Umbilical cord (tissue), 2 donors: ENCODE data around the genes CTDP1 and RBFA.

GRCh38 chr18:77123786-77124388 lies 8.7 kb downstream of the MBP start:
- RAMPAGE, long total RNA: no peak

GRCh38 chr18:78643022-78643498 lies 336.6 kb upstream of the SALL3 start:
- RAMPAGE, long total RNA: no peak

GRCh38 chr18:79378919-79379306 lies 16.8 kb upstream of the NFATC1 start:
- RAMPAGE, long total RNA: no peak

GRCh38 chr18:79396677-79396983 lies 900 bp downstream of the NFATC1 start:
- RAMPAGE, long total RNA: no peak

DNA sequence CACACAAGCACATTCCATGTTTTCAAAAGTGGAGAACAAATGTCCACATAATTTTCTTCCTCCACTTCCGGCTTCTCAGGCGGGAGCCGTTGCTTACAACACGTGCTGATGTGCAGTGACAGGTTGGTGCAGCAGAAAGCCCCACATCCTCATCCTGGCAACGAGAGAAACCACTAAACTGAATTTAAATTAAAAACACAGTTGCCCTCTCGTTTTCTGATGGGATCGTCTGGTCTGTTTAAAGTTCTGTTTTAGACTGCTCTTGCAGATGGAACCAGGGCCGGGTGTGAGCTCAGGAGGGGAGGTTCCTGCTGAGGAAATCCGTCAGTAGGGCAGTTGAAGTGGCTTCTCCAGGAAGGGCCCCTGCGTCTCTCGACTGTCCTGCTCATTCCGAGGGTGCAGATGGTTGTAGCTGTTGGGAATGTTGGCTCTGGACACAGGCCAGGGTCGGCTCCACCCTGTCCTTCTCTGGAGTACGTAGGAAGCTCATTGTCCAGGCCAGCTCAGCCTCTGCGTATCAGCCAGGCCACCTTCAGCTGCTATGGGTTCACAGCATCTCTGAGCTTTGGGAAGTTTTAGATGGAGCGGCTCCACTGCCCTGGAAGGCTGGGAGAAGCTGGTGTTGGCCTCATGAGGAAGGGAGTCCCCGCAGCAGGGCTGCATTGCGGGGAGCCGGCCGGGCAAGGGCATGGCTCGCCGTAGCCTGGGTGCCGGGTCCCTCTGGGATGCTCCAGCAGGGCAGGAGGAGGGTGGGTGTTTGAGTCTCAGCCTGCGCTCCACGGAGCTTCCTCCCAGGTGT lies 58.3 kb downstream of the NFATC1 start:
- RAMPAGE, long total RNA: no peak

DNA sequence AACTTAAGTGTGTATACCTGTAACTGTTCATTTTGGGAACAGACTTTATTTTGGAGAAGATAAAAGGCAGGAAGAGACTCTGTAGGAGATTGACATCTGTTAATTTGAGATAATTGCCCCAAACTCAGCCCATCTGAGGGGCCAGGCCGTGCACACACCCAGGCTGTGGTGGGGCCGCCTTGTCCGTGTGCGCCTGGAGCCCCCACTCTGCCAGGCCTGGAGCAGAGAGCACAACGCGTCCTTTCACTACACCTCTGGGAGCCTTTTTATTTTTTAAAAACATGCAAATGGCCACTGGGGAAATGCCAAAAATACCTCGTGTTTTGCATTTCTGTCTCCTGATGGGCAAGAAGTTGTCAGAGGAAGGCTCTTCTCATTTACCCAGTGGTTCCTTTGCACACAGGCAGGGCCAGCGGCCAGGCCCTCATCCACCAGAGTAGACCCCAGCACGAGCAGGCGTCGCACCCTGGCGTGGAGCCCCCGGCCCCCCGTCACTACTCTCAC lies 64.6 kb downstream of the NFATC1 start:
- RAMPAGE, long total RNA: no peak

DNA sequence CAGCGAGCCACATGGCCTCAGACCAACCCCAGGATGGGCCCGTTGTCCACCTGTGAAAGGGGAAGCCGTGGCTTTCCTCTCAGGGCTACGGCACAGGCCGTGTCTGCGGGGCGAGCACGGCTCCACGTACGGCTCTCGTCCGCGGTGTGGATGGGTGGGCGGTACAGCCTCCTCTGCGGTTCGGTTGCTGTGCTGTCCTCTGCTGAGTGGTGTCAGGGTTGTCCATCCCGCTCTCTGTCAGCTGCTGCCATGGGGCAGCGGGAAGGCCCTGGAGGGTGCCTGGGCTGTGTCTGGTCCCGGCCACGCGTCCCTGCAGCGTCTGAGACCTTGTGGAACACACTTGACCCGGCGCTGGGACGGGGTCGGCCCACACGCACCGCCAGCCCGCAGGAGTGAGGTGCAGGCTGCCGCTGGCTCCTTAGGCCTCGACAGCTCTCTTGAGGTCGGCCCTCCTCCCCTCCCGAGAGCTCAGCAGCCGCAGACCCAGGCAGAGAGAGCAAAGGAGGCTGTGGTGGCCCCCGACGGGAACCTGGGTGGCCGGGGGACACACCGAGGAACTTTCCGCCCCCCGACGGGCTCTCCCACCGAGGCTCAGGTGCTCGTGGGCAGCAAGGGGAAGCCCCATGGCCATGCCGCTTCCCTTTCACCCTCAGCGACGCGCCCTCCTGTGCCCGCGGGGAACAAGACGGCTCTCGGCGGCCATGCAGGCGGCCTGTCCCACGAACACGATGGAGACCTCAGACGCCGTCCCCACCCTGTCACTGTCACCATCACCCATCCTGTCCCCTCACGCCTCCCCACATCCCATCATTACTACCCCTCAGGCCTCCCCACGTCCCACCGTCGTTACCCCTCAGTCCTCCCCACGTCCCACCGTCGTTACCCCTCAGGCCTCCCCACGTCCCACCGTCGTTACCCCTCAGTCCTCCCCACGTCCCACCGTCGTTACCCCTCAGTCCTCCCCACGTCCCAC lies 128.8 kb downstream of the NFATC1 start:
- RAMPAGE, long total RNA: no peak

GRCh38 chr18:79616646-79617649 lies 62.7 kb upstream of the CTDP1 start:
- RAMPAGE, long total RNA: no peak

DNA sequence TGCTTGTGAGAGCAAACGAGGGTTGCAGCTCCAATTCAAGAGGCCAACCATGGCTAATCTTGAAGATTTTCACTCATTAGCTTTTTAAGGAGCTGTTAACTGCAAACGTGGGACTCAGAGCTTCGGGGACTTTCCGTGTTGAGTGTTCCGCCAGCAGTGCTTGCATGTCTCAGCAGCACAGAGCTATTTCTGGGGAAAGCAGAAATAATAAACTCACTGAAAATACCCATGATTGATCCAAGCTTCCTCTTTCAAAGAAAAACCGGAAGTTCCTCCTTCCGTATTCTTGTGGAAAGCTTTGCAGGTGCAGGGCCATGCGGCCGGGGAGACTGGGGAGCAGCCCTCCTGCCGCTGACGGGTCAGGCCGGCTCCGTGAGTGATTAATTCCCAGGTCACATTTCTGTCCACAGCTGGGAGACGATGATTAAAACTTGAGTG lies 54.4 kb upstream of the CTDP1 start:
- RAMPAGE, long total RNA: no peak

DNA sequence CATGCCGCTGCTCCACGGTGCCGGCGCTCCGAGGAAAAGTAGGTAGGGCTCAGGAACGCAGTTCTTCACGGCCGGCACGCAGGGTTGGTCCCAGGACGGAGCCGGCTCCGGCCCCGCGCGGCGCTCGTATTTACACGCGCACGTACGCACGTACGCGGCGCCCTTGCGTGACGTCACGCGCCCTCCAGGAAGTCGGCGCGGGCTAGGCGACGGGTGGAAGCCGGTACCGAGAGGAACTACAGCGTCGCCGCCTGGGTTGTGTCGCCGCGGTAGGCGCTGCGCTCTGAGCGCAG lies at the start of gene CTDP1:
Gene CTDP1, plus strand, starts transcription at position 190 of the 293 bp plus-strand sequence.
- RAMPAGE, long total RNA: no peak

GRCh38 chr18:79684020-79684633 lies 4.5 kb downstream of the CTDP1 start:
- RAMPAGE, long total RNA: no peak

DNA sequence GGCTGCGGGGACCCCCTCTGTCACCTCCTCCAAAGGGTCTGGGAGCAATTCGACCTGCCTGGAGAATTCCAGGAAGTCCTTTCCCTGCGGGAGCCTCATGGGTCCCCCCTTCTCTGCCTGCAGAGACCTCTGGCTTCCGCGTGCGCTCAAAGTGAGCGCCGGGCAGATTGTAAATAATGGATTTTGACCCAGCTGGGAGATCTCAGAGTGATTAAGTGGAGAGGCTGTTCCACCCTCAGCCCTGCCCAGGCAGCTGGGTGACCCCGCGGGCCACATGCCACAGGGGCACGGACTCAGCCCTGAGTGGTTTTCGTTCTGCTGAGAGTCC lies 1.2 kb downstream of the KCNG2 start:
- RAMPAGE, long total RNA: no peak

- RAMPAGE, long total RNA: no peak
Observed at GRCh38 chr18:79937877-79938663, 13.4 kb downstream of the SLC66A2 start.

GRCh38 chr18:80033169-80034323 lies 688 bp upstream of the RBFA start:
- RAMPAGE, long total RNA: no peak

GRCh38 chr18:80034324-80034898 lies at the start of gene RBFA:
TSS of gene RBFA (plus strand) at chr18:80034434.
- RAMPAGE, long total RNA: no peak

DNA sequence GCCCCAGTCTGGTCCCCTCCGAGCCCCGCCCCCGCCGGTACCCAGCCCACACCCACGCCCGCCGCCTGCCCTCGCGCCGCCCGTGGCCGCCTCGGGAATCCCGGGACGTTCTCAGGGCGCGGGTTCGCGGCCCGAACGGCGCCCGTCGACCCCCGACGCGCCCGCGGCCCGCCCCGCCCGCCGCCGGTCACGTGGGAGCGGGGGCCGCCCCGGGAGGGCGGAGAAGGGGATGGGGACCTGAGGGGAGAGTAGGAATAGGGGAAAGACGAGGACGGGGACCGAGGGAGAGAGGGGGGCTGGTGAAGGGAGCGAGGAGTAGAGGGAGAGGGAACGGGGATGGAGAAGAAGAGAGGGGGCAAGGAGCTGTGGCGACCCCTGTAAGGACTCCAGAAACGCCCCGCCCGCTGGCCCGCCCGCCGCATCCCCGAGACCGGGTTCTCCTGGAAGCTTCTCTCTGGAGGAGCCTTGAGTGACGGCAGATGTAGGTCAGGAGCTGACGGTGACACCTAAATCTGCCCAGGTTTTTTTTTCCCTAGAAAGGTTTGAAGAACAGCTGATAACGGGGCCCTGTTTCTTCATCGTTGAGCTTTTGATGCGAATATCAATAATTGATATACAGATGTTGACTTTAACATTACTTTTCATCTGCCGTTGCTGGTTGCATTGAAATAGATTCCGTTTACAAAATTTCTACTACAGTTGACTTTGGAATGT lies 632 bp downstream of the ADNP2 start:
- RAMPAGE, long total RNA: no peak

- RAMPAGE, long total RNA: no peak
Observed at GRCh38 chr18:80159778-80160002, 50.6 kb downstream of the ADNP2 start.

DNA sequence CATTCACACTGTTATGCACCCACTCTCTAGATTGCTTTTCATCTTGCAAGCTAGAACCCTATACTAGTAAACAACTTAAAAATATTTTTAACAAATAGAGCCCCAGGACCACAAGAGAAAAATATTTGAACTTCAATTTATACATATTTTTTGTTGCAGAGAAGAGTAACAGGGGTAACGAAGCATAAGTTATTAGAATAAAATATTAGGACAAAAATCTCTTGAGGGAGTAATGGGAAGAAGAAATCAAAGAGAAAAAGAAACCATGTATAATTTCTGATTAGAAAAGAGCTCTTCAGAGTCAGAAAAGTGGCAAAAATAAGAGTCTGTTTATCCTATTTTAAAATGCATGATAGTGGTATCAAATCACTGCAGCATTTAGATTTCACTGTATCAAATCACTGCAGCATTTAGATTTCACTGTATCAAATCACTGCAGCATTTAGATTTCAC lies 39.6 kb downstream of the PARD6G start:
- RAMPAGE, long total RNA: no peak